Frontal cortex (tissue), 2 donors: ENCODE results near the gene C4orf54.

DNA sequence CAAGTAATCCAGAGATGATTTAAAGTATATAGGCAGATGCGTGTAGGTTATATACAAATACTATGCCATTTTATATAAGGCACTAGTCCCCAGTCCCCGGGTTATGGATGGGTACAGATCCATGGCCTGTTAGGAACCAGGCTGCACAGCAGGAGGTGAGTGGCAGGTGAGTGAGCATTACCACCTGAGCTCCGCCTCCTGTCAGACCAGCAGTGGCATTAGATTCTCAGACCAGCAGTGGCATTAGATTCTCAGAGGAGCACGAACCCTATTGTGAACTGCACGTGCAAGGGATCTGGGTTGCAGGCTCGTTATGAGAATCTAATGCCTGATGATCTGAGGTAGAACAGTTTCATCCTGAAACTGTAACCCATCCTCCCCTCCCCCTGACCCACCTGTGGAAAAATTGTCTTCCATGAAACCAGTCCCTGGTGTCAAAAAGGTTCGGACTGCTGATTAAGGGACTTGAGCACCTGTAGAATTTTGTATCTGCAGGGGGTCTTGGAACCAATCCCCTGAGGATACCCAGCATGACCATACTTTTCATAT, 47.9 kb downstream of the PDLIM5 start:
- RAMPAGE, long total RNA, result no peak

- RAMPAGE, long total RNA, result no peak
Observed at GRCh38 chr4:94559562-94559977, 107.8 kb downstream of the PDLIM5 start.

DNA sequence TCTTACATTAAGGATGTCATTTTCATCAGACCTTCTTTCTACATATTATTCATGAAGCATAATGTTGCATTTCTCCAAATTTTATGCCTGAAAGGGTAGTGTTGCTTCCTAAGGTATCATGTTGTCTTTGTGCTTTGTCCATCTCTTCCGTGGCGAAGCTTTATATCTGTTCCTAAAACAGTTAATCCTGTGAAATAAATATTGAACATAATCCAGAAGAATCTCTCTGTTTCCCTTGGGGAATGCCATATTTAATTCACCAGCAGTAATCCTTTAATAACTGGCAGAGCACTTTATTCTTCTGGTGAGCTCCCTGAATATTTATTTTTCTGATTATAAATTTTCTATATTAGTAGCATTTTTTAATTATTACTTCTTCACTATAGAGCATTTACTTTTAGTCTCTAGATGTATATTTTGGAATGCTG, 91.0 kb upstream of the BMPR1B start:
- RAMPAGE, long total RNA, result no peak

- RAMPAGE, long total RNA, result no peak
Observed at GRCh38 chr4:95507587-95508292, 41.0 kb downstream of the UNC5C start.

- RAMPAGE, long total RNA, result no peak
Observed at GRCh38 chr4:95537172-95537449, 11.7 kb downstream of the UNC5C start.

- RAMPAGE, long total RNA, result no peak
Observed at GRCh38 chr4:96983871-96984216, 1144.0 kb downstream of the PDHA2 start.

DNA sequence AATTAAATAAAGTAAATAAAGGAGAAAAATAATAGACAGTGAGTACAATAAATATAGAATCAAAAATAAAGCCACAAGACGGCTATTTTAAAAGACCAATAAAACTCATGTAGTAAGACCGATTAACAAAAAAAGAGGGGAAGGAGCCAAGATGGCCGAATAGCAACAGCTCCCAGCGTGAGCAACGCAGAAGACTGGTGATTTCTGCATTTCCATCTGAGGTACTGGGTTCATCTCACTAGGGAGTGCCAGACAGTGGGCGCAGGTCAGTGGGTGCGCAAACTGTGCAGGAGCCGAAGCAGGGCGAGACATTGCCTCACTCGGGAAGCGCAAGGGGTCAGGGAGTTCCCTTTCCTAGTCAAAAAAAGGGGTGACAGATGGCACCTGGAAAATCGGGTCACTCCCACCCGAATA, 239.8 kb downstream of the STPG2 start:
- RAMPAGE, long total RNA, result no peak

- RAMPAGE, long total RNA, result no peak
Observed at GRCh38 chr4:98363310-98363958, 102.2 kb downstream of the RAP1GDS1 start.

- RAMPAGE, long total RNA, result no peak
Observed at GRCh38 chr4:98659036-98659499, 657 bp upstream of the TSPAN5 start.

DNA sequence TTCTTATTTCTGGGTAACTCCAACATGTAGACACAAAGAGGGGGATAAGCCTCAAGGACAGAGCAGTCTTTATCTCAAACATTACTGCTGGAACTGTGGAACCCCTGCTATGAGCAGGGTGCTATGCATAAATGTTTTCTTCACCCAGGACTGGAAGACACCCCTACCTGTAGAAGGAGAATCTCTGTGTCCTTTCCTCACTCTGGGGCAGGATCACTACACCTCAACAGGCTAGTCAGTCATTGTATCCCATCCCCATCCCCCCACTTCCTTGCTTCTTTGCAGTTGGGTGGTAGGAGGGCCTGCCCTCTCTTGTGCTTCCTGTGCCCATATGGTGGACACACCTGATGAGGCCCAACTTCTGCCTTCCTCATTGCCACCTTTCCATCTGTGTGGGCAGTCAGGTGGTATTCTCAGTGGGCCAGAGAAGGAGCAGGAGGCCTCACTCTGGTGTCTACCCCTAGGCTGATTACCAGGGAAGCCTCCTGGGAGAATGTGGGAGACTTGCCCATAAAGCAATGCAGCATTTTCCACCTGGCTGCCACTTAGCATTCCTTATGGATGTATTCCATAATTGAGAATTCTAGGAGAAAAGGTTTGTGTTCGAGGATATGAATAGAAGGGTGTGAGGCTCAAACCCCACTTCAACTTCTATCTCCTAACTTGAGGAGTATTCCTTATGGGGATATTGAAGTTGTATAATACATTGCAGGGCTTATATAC, 19.1 kb downstream of the ADH4 start:
- RAMPAGE, long total RNA, result no peak

- RAMPAGE, long total RNA, result no peak
Observed at GRCh38 chr4:99205434-99206029, 13.5 kb downstream of the ADH6 start.

GRCh38 chr4:99318705-99318994, 2.6 kb downstream of the ADH1B start:
- RAMPAGE, long total RNA, result no peak

GRCh38 chr4:99323550-99324151, 2.5 kb upstream of the ADH1B start:
- RAMPAGE, long total RNA, result no peak

DNA sequence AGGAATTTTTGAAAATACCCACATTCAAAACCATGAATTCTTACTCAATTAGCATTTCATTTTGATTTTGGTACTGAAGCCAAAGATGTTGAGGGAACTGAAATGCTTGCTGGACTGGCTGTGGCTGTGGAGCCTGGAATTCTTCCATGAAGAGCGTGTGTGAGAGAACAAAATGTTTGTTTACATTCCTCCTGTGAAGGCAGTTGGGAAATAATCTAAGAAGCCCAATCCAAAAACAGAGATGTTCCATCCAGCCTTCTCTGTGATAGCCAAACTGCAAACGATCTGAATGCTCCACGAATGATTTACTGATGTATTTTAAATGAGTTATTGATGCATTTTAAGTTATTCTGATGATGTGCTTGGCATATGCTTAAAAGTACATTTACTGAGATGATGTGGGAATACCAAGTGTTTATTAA, 3.8 kb upstream of the ADH1B start:
- RAMPAGE, long total RNA, result no peak

DNA sequence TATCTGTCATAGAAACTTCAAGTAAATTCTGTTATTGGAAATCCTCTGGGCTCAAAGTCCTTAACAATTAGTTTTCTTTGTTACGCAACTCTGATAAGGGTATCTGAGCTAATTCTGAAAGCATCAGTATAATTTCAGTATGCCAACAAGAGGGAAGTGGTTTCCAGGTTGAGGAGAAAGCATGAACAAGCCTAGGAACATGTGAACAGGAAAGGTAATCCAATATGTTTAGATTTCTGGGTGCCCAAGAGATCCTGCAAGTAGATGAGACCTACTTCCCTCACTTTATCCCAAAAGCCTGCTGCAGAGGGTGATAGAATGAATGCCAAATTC, 21.9 kb downstream of the ADH7 start:
- RAMPAGE, long total RNA, result no peak

DNA sequence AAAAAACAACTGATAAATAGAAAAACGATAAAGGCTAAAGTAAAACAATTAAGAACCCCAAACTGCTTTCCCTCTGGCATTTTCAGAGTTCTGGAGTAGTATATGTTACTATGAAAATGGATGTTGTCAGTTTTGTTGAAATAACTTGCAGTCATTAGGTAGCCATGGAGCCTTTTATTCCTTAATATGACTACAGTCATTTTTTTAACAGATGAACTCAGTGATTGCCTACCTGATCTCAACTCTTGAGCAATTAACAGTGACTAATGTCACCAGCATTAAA, at the start of gene C4orf54:
TSS of gene C4orf54 (minus strand) at position 149 of the 283 bp plus-strand sequence.
- RAMPAGE, long total RNA, result no peak

DNA sequence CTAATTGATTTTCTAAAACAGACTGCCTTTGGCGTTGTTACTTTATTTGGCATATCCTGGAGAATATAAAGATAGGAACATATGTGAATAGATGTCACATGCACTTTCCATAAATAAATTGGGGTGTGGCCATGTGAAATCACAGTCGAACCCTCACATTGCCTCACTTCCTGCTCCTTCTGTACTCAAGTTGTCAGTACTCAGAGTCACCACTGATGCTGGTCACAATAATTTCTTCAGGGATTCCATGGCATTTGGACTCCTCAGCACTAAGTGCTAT, 1.4 kb upstream of the EMCN start:
- RAMPAGE, long total RNA, result no peak

GRCh38 chr4:101040372-101040984, 306.8 kb downstream of the PPP3CA start:
- RAMPAGE, long total RNA, result no peak

DNA sequence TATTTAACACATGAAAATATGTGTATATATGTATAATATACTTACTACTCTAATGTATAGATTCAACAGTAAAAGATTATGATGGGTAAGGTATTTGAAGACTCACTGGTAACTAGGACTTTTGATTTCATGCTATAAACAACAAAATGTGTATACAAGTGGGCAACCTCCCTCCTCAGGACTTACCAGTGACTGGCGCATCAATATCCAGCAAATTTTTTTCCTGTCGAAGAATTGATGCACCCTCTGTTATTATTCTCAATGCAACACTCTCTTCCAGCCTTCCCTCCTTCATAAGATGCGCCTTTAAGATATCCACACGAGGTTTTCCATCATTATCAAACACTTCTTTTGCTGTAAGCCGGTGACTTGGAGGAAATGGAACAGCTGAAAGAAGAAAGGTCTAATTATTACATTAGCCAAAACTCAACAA, 151.6 kb downstream of the PPP3CA start:
- RAMPAGE, long total RNA, result no peak

DNA sequence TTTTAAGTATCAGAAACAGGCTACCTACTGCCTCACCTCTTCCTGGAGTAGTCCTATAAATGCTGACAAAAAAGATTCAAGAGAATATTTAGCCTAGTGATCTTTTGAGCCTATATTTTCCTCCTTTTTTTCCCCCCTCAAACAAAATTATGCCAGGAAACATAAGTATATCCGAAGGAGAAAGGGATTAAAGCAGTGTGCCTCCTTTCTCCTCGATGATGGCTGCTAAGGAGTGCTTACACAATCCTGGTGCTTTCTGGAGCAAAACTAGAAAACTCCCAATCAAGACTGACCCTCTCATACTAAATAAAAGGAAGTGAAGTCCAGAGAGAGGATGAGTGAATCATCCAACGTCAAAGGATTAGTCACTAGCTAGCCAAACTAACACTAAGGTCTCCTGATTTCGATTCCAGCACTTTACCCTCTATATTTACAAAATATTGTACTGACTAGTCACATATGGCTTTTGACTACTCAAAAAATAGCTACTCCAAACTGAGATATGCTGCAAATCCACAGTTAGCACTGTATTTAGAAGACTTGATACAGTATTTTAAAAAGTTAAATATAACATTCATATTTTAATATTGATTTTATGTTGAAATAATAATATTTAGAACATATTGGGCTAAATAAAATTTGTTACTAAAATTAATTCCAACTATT, 146.7 kb downstream of the PPP3CA start:
- RAMPAGE, long total RNA, result no peak